ENCODE data around the gene NCAPH2.

- PRO-cap = no peak
Measured at GRCh38 chr22:49969825-49970393, 9.3 kb downstream of the PIM3 start.

DNA sequence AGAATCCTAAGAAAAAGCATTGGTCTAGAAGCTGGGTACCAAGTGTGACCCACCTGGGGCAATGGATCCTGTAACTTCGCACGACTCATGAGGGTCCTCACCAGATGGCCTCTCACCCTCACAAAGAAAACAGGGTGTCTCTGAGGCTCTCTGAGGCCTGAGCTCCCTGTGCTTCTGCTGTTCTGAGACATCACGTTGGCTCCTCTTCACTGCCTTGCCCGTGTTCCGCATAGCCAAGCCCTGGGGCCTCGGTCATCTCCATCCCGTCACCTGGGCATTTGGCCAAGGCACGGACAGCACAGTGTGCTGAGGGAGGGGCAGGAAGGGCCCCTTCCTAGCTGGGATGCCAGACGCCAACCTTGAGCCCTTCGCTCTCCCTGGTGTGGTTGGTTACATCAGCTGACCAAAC, 25.8 kb downstream of the MOV10L1 start:
- PRO-cap = no peak

DNA sequence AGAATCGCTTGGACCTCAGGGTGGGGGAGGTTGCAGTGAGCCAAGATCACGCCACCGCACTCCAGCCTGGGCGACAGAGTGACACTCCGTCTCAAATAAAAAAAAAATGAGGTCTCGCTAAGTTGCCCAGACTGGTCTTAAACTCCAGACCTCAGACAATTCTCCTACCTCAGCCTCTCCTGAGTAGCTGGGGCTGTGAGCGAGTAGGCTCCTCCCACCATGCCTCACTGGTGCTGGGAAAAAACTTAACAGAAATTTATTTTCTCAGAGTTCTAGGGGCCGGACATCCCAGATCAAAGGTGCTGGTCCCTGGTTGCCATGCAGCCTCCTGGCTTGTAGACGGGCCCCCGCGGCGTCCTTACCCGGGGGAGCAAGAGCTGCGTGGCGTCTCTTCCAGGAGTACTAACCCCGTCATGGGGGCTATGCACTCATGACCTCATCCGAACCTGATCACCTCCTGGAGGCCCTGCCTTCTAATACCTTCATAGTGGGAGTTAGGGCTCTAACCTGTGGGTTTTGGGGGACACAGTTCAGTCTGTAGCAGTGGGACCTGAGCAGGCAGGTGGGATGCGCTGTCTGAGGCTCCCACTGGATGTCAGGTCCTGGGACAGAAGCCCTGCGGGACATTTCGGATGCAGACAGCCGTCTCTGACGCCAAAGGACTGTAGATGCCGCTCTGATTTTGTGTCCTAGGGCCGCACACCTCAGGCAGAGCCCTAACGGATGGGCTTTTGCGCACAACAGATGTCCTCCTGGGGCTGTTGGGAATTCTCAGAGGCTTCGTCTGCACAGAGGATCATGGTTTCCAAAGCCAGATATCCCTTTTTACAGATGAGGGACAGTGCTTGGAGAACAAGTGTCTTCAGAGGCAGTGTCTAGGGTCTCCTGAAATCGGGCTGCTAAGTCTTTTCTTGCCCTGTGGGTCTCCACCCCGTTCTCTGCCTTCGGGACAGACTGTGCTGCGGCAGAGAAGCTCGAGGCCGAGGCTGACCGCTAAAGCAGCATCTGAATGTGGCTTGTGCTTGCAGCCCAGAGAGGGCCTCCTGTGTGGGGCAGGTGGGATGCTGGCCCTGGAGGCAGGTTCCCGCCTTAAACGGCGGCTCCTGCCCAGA, 2.8 kb downstream of the TRABD start:
- PRO-cap = no peak

GRCh38 chr22:50200659-50200930, 216 bp upstream of the SELENOO start:
- PRO-cap = bidirectional peak, plus-strand start at chr22:50201011, minus-strand start at chr22:50200877

DNA sequence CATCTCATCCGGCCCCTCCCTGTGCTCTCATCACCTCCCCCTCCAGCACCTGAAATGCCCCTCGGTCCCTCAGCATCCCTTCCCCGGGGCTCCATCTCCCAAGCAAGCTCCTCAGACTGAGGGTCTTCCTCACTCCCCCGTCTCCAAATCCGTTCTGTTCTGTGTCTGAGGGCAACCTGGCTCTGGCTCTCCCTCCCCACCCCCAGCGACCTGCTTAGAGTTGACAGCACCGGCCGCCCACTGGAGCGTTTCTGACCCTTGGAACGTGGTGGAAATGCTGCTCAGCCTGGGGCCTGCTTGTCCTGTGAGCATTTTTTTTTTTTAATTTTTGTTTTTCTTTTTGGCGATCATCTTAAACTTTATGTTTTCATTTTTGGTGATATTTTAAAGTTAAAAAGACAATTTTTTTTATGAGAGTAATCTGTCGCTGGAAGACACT, 1.5 kb downstream of the SELENOO start:
- PRO-cap = no peak

- PRO-cap = no peak
Measured at GRCh38 chr22:50267481-50268059, 2.6 kb downstream of the MAPK11 start.

DNA sequence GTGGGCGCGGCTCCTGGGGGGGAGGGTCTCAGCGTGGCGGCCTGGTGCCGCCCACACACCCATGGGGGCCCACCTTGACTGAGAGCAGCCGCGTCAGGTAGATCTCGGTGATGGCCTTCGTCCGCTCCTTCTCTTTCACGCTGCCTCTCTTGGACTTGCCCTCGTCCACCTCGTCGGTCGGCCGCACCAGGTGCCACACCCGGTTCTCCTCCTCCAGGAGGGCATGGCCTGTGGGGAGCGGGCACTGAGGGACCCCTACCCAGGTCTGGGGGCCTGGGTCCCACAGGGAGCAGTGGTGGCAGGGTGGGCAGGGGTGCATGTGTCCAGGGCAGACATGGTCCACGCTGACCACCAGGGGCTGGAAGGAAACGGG, 7.8 kb upstream of the MAPK11 start:
- PRO-cap = no peak

DNA sequence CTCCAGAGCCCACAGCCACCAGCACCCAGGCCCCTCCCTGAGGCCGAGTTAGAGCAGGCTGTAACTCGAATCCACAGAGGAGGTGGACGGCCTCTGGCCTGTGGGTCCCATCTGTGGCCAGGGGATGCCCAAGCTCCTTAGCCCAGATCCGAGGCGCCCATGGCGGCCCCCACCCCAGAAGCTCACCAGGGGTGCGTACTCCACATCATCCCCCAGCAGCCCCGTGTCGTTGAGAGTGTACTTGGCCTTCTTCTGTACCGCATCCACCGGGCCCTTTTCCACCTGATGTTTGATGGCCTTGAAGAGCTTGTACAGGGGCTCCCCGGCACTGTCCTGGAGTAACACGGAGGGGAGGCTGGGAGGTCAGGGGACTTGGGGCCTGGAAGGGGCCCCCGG, 9.3 kb upstream of the MAPK11 start:
- PRO-cap = no peak

GRCh38 chr22:50282183-50282809, 12.1 kb upstream of the MAPK11 start:
- PRO-cap = no peak

DNA sequence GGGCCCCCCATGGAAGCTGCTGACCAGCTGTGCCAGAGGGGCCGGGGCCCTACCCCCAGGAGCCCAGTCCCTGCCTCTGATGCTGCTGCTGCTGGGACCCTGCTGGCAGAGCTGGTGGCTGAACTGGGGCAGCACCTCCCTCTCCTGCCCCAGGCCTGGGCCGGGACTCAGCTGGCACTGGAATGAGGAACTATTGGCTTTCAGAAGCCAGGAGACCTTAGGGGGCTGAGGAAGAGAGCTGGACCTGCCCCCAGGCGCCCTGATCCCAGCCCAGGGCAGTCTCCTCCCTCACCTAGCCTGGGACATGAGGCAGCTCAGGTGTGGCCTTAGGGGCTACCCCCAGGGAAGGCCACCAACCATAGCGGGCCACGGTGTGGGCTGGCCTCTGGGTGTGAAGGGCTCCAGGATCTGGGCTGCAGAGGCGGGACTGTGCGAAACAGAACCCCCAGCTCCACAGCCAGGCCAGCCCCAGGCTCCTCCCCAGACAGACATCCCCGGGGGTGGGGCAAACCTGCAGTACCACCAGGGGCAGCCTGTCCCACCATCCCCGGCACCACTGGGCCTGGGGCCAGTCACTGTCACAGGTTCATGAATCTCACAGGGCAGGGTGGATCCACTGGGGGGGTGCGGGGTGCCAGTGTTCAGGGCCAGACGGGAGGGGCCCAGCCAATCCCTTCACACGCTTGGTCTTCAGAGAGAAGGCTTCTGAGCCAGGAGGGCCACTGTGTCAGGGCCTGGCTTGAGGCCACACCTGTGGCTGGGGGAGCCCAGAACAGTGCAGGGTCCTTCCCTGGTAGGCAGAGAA, 3.5 kb downstream of the PLXNB2 start:
- PRO-cap = no peak

GRCh38 chr22:50304502-50305477, 2.7 kb downstream of the PLXNB2 start:
- PRO-cap = no peak

- PRO-cap = no peak
Measured at GRCh38 chr22:50347849-50348467, 4.8 kb downstream of the PPP6R2 start.

- PRO-cap = no peak
Measured at GRCh38 chr22:50396815-50397505, 53.8 kb downstream of the PPP6R2 start.

DNA sequence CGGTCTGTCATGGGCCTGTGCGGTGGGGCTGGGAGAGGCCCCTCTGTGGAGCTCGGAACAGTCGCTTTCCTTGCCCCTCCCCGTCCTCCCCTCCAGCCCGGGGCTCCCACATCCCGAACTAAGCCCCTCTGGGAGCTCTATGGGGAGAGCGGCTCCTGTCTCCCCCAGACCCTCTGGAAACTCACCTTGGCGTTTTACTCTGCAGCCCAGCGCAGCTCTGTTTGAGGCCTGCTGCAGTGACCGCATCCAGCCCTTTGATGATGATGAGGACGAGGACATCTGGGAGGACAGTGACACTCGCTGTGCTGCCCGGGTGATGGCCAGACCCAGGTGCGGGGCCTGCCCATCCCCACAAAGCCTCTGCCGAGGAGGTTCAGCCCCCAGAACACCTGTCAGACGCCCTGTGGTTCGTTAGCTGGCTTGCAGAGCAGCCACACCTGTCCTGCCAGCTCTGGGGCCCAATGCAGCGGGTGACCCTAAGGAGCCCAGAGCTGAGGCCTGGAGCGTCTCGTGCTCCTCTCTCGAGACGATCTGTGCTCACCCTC, 36.8 kb downstream of the SBF1 start:
- PRO-cap = no peak

GRCh38 chr22:50460958-50461471, 13.8 kb downstream of the SBF1 start:
- PRO-cap = no peak

DNA sequence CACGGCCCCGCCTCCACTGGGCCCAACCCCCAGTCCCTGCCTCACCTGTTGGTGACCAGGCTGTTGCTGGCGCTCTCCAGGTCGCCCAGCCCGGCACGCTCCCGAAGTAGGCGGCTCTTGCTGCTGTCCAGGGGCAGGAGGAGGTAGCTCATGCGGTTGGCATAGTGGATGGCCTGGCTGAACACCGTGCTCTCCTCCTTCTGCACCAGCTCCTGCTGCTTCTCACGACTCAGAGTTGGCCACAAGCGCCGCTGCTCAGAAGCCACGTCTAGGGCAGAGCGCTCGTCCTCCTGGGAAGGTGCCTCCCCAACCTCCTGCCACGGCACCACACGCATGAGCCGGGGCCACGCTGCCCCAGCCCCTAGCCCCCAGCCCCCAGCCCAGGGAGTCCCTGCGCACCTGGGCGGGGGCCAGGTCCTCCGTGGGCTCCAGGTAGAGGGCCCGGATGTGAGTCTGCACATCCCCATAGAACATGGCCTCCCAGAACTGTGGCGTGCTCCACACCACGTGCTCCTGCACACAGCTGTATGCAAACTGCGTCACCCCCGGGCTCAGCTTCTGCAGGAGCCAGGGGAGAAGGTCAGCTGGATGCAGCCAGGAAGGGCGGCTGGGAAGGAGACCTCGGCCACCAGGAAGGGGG, 12.6 kb downstream of the SBF1 start:
- PRO-cap = no peak

GRCh38 chr22:50507852-50509064, at the start of gene NCAPH2:
Gene NCAPH2, plus strand, starts transcription at chr22:50508224.
- PRO-cap = bidirectional peak, plus-strand start at chr22:50508247, minus-strand start at chr22:50508174

GRCh38 chr22:50509212-50509538, 1.2 kb downstream of the NCAPH2 start:
- PRO-cap = no peak

GRCh38 chr22:50524466-50524684, 1.0 kb downstream of the SCO2 start:
- PRO-cap = no peak

DNA sequence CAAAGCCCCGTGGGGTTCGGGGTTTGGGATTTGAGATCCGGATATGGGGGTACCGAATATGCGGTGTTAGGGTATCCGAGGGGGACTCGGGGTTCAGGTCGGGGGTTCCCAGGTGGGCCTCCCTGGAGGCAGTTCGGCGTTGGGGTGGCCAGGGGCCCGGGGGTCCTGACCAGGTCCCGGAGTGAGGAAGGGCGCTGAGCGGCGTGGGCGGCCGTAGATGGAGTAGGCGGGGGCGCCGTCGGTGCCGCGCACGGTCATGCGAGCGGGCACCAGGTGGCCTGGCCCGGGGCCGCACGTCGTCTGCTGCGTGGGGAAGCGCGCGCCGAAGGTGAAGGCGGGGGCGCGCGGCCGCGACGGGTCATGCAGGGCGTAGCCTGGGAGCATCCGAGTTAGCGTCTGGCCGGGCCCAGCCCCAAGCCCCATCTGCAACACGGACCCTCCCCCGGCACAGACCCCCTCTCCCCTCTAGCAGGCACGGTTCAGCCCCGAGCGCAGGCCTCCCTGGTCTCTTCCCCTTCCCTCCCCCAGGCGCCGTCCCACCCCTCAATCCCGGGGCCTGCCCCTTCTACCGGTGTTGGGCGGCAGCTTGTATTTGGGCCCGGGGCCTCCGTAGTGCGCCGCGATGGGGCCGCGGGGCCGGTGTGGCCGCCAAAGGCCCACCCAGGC, 765 bp downstream of the ODF3B start:
- PRO-cap = bidirectional peak, plus-strand start at position 612 of the sequence, minus-strand start at position 302 of the sequence